OCI-LY7 (cell line): ENCODE measurements around the gene ZFP62.

DNA sequence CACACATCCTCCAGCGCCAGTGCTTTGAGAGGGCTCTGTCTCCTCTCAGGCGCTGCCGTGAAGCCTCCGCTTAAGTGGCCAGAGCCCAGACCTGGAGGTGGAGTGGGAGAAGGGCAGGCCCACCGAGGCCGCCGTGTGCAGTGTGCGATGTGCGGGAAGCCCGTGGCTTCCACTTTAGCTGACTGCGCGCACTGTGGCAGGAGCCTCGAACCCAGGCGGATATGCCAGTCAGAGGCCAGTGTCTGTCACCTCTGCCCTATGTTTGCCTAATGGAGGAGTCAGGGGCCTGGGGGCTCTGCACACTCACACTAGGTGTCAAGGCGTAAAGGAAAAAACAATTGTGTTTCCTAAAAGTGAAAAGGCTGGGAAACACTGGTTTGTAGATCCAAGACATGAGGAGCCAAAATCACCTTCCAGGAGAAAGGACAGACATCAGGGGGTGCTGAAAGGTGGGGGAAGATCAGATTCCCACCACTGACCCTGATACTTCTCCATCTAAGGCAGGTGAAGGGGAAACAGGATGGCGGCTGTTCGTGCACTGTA, 1.8 kb upstream of the MGAT1 start:
- PRO-cap = no peak
- RAMPAGE, long total RNA = no peak

DNA sequence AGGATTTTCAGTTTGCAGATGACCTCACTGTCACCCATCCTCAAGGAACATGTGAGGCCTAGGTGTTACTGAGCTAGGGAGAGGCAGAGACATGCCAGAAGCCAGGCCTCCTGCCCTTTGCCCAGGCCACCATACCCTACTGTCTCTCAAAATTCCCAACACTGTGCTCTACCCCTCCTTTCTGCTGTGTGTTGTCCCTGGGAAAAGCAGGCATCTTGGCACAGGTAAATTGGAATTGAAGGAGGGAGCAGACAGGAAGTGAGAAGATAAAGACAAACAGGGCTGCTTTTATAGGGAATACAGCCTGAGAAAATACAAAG, 4.5 kb upstream of the MGAT1 start:
- PRO-cap = no peak
- RAMPAGE, long total RNA = no peak

GRCh38 chr5:180856028-180856579, 5.0 kb downstream of the ZFP62 start:
- PRO-cap = no peak
- RAMPAGE, long total RNA = no peak

DNA sequence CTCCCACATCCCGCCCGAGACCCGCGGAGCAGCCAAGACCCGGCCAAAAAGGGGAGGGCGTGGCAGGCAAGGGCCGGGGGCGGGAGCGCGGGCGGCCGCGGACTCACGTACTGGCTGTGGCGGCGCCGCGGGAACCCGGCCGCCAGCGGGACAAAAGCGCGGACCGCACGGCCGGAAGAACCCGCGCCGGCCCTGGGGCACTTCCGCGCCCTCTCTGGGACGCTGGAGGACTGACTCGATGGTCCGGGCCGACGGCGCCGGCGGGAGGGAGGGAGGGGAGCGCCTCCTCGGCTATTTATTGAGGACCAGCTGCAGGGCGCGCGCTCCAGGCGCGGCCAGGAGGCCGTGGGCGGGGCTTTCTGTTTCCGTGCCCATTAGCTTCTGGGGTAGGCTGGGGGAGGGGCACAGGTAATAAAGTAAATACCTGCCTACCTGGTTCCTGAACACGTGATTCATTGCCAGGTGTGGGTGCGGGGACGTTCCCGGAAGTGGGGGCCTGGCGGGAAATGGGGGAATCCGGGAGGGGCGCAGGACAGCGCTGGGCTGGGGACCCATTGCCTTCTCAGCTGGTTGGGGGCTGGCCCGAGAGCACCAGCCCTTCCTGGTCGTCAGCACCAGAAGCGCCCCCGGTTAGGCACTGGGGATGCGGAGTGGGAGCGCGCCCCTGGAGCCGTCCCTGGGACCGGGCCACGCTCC, at the start of gene ZFP62:
TSS of gene ZFP62 (minus strand) at position 169 of the 696 bp plus-strand sequence.
- PRO-cap = bidirectional peak, plus-strand start at position 298 of the sequence, minus-strand start at position 131 of the sequence
- RAMPAGE, long total RNA = no peak

DNA sequence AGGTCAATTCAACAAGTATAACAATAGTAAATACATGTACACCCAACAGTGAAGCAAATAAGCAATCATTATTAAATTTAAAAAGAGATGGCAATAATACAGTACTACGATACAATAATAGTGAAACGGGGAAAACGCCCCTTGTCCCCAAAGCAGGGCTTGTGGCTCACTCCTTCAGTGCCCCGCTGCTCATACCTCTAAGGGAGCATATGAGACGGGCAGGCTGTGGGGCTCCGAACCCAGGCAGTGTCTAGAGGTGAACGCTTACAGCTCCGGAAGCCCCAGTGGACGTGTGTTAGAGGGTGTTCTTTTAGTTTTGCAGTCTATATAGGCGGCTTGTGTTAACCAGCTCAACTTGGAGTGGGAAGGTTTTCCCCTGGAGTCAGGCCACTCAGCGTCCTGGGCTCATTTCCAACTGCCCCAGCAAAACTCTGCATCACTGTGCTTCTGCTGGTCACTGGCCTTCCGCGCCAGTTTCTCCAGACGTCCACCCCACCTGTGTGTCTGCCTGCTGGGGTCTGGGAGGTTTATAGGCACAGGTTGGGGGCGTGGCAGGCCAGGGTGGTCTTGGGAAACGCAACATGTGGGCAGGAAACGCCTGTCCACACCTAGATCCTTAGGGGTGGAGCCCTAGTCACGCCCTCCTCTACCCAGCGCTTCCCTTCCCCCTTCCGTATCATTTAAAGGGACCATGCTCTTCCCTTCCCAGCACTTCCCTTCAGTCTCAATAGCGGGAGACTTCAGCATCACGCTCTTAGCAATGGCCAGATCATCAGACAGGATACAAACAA, 12.2 kb upstream of the BTNL9 start:
- PRO-cap = no peak
- RAMPAGE, long total RNA = no peak

DNA sequence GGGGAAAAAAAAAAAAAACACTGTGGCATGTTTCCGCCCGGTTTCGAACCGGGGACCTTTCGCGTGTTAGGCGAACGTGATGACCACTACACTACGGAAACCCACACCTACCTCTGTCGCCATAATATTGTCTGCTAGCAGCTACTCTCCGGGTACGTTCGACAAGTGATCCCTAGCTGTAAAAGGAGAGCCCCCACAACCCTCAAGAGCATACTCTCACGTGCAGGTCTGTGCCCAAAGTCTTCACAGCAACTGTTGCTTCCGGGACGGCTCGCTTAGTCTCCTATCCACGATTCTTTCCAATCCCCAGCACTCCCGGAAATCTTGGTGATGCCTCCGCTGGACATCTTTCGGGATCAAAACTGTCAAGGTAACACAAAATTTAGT, 16.6 kb downstream of the TRIM7 start:
- PRO-cap = no peak
- RAMPAGE, long total RNA = no peak